Glomerular endothelial cell (primary cell): ENCODE results near the gene ZC3H11B.

DNA sequence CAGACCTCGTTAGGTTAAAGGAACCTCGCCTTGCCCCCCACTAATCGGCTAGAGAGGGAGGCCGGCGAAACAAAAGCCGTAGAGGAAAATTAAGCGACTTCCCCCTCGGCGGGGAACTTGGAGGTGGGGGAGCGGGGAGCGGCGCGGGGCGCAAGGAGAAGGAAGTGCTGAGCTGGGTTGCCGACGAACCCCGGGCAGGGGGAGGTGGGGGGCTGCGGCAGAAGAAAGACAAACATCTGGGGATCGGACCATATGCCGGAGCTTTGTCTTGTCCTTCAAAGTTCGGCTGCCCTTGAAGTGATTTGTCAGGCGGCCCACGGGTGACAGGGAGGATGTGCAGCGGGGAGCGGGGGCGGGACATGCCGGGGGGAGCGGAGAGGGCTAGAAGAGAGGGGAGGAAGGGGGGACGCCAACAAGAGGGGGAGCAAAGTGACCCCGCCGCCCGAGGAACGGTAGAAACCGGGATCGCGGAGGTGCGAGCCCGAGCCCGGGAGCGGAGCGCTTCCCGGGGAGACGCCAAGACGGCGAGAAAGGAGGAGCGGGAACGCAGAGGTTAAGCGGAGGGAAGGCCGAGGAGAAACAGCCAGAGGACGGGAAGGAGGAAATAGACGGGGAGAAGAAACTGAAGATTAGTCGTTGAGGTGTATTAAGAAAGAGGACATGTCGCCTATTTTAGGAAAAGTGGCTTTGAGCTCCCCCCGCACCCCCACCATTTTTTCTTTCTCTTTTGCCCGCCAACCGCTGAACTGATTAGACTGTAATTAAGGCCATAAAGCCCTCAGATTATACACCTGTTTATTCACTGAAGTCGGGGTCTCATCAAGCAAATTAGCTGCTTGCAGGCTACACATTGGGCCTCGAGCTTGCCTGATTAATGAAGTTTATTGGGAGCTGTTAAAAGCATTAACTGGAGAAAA, 119.7 kb upstream of the RRP15 start:
- RAMPAGE, long total RNA: no peak

DNA sequence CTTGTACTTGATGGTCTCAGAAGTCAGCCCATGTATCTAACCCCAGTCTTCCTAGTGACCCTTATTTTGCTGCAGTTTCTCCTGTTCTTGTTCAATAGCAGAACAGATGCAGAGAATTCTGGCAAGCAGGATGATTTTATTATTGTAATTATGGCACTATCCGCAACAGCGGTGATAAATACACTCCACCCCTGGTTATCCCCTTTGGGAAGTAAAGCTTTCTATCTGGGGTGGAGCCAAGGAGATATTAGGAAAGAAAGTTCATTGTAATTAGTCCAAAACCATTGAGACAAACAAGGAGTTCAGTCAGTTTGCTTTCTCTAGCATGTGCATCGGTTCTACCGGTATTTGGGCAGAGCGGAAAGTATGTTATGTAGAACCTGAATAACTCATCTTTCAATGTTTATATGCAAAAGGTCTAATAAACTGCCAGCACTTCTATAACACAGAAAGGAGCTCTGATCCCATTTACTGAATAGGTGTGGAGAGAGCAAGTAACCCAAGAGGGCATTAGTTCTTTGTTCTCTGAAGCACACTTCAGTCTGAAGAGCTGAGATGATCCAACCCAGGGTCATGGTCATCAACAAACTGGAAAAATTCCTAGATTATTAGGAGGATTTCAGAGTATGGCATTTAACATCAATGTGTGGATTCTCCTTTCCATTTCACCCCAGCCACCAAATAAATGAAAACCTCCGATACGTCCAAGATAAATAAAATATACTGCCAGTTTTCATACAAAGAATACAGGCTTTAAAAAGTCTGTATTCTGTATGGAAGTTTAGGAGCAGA, 3.5 kb downstream of the TGFB2 start:
- RAMPAGE, long total RNA: no peak

DNA sequence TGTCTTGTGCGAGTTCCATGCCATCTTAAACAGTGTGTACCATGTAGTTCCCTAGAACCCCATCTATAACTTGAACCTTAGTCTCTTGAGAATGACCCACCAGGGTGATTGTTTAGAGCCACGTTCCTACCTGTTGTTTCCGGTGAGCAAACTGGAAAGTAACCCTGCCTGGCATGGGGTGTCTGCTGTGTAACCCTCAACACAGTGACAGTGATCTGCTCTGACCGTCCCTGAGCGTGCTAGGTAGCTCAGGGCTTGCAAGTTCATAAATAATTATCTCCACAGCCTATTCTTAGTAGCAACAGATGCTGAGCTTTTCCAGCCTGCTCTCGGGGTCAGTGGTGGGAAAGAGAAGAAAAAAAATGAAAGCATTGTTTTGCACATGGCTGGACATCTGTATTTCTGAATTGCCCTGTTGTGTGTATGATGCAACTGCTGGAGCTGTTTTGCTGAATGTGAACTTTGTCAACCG, 26.7 kb downstream of the TGFB2 start:
- RAMPAGE, long total RNA: no peak

DNA sequence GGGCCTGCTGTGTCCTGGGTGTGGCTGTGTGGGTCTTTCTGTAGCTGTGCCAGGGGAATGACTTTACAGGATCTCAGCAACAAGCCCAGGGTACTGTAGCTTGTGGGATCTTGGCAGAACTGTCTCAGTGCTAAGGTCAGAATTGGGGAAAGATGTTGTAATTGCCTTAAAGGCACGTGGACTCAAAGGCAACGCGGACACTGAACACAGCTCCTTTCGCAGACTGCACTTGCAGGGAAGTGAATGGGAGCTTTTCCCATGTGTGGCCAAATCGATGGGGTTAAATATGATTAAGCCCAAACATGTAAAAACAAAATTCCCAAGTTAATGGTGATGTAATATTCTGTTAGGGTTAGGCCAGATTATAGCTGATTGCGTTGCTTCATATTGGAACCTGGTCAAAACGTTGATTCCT, 367.1 kb downstream of the TGFB2 start:
- RAMPAGE, long total RNA: no peak

GRCh38 chr1:219088716-219089432, 84.8 kb upstream of the LYPLAL1 start:
- RAMPAGE, long total RNA: no peak

DNA sequence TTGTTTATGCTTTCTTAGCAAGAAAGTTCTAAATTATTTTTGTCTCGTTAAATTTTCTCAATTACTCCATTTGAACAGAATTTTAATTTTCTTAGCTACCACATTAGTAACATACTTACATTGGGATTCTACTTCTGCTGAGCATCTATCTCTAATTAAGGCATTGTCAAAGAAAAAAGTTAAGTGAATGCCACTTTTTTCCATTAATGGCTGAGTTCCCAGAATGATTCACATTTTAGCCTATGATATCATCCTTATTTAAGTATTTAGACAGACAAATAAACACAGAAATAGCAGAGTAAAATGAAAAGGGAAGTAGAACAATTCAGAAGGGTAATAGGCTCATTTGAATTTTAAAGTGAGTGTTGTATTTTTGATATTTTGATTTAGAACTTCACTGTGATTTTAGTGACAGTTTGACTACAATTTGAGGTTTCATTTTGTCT, 15.3 kb downstream of the LYPLAL1 start:
- RAMPAGE, long total RNA: no peak

GRCh38 chr1:219189412-219189617, 15.6 kb downstream of the LYPLAL1 start:
- RAMPAGE, long total RNA: no peak

- RAMPAGE, long total RNA: no peak
Observed at GRCh38 chr1:219612975-219613247, at the start of gene ZC3H11B. ZC3H11B (minus strand) TSS chr1:219613105.

DNA sequence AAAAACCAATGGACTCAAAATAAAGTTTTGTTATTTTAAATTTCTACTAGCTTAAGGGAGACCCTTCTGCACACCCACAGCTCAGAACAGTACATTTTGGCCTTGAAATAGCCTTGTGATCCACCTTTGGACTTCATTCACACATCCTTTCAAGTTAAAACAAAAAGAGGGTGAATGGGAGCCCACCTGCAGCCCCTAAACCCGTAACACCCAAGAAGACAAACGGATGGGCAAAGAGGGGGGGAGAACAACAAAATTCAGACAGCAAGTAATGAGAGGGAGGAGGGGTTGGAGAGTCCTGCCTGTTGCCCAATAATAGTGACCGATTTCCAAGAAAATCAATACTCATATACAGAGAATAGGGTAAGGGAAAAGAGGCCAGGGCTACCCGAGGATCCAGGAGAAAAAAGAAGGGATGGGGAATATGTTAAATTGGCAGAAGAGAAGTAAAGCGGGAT, 1.2 kb downstream of the SLC30A10 start:
- RAMPAGE, long total RNA: no peak

DNA sequence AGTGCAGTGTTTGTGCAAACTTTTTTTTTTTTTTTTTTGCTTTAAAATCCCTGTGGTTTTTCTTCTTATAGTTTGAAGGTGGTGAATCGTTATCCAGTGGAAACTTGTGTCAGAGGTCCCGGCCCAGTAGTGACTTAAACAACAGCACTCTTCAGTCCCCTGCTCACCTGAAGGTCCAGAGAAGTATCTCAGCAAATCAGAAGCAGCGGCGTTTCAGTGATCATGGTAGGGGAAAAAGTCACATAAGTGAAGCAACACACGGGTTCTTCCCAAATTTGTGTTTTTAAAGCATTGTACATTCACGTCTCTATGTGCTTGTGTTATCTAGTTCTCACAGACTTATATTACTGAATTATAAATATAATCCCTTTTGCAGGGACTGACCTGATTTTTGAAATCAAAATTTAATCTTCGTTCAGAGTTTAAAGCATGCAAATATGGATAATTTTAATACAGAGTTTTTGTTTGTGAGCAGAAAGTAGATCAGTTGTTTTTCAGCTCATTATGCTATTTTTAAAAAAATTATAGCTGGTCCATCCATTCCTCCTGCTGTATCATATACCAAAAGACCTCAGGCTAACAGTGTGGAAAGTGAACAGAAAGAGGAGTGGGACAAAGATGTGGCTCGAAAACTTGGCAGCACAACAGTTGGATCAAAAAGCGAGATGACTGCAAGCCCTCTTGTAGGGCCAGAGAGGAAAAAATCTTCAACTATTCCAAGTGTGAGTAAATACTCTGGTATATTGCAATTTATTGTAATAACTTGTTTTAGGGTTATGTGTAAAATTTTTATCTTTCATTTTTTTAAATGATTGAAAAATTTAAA, 54.6 kb upstream of the C1orf115 start:
- RAMPAGE, long total RNA: no peak

DNA sequence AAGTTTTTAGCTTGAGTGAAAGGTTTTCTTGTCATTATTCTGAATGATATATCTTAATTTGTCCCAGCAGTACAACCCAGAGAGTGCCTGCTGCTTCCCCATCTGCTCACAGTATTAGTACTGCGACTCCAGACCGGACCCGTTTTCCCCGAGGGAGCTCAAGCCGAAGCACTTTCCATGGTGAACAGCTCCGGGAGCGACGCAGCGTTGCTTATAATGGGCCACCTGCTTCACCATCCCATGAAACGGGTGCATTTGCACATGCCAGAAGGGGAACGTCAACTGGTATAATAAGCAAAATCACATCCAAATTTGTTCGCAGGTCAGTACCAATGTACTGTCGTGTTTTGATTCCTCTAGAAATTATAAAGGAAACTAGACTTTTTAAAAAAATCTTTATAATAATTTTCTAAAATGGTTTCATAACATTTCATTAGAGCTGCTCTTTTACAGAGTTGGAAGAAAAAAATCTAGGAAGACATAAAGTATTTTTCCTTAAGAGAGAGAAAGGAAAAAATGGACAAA, 37.1 kb upstream of the C1orf115 start:
- RAMPAGE, long total RNA: no peak

GRCh38 chr1:220748399-220748973, 364 bp downstream of the MTARC2 start:
- RAMPAGE, long total RNA: no peak

DNA sequence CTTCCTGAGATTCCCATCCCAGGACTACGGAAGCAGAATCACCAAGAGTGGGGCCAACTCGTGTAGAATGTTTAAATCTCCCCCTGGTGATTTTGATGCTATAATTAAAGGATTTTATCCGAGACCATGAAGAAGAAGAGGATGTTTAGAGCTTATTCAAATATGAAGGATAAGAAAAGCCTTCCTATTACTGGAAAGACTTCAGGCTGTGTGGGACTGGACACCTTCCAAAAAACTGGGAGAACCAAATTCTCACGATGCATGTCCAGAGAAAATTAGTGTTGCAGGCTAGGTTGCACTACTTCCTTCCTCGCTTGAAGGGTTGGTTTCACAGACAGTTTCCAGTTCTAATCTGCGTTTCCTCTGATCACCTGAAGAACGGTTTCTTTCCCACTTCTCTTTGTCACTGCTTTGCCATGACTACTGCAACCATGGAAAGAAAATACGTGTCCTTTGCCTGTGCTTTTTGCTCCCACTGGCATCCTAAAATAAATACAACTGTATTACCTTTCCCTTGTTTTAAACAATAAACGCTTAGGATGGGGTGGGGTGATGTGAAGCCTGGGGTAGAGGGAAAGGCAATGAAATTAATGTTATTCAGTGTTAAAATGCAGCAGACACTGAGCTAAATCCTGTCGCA, 2.0 kb downstream of the MTARC2 start:
- RAMPAGE, long total RNA: no peak

- RAMPAGE, long total RNA: no peak
Observed at GRCh38 chr1:220894089-220894895, 15.0 kb downstream of the HLX start.

GRCh38 chr1:221000533-221001116, 121.4 kb downstream of the HLX start:
- RAMPAGE, long total RNA: no peak

DNA sequence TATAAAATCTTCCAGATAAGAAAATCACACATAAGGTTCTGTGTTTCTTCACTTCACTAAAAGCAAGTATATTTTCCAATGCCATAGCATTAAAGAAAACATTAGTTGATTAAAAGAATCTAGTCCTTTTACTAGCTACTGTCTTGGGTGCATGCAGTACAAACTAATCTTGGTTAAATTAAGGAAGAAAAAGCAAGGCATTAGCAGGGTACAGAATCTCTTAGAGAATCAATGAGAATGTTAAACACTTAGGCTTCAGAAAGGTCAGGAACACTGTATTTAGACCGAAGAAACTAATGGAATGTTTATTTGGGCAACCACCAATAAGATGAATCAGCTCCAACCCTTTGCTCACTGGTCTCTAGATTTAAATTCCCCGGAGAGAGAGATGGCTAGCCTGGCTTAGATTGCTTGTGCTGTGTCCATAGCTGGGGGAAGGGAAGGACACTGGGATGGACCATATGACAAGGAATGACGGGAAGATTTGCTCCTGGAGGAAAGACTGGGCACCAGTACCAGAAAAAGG, 426.7 kb downstream of the DUSP10 start:
- RAMPAGE, long total RNA: no peak

- RAMPAGE, long total RNA: no peak
Observed at GRCh38 chr1:221698841-221699407, 43.0 kb downstream of the DUSP10 start.

DNA sequence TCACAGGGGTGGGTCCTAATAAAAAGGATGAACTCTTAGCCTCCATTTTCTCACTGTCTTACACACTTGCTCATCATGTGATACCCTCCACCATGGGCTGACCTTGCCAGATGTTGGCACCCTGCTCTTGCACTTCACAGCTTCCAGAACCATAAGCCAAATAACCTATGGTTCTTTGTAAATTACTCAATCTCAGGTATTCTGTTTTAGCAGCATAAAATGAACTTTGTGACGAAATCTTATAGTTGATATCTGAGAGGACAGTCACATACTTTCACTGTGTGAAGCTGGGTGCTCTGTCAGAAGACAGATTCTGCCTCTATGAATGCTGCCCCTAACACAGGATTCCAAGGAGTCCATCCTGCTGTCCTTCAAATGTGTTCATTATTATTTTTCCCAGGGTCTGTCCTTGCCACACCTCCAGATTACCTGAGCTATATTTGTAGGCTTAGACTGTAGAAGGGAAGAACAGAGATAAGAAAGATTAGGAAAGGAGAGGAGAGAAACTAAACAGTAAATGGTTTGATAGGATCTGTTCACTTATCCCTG, 13.8 kb downstream of the DUSP10 start:
- RAMPAGE, long total RNA: no peak

DNA sequence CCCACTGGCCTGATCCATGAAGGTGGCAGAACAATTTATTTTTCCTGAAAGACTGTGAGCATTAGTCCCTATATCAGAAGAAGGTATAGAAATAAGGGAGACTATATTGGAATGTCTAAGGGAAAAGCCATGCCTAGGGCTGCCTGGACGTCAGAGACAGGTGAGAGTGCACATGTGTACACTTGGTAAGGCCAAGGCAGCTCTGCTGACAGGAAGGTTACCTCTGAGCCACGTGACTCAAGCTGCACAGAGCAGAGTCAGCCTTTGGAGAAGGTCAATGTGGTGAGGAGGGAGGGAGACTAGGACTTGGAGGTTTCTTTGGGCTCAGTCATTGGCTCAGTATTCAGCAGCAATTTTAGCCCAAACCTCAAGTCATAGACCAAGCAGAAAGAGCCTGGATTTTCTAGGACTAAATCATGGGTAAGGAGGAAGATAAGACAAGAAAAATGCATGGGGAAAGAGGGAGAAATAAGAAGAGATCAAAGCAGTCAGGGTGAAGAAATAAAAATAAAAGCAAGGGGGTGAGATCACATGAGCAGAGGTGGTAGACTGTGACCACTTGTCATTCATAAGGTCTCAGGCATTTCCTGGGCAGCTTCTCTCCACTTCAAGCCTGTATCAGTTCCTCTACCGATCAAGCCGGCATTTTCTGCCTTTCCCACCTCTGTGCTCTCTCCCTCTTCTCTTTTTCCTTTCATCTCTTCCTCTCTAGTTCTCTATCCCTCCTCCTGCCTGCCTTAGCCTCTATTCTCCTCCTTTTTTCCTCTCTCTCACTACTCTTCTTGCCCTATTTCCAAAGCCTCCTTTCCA, 51.6 kb upstream of the DUSP10 start:
- RAMPAGE, long total RNA: no peak

- RAMPAGE, long total RNA: no peak
Observed at GRCh38 chr1:221845818-221846547, 104.1 kb upstream of the DUSP10 start.